Suprapubic skin (tissue), 4 donors: ENCODE data around the genes GAS1 and DAPK1.

DNA sequence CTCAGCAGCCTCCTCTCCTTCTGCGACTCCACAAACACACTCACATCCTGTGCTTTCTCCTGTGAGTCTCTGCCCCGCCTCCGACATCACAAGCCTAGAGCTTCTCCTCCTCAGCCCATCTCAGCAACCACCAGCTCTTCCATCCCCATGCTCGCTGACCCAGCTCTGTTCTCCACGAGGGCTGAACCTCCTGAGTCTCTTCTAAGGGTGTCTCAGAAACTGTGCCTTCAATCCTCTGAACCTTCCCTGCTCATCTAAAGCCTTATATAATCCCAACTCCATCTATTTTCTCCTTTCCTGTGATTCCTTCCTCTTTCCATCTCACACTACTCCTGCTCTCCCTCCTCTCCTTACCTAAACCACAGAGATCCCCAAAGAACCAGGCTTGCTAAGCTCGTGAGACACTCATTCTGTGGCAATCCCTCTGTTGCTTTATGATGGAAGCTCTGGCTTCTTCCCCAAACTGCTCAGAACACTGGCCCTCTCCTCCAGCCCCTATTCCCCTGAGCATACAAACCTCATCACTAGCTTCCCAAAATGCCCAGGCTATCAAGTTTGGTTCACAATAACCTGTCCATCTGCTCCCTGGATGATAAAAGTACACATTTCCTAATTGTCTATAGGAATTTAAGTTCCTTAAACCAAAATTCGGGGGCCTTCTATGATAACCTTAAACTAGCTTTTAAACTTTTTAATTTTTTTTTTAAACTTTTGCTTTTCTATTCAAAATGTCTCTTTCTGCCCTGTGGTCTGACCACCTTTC lies 55.1 kb downstream of the RASEF start:
- PRO-cap: no peak
- RAMPAGE, long total RNA, 4 experiments: start-site peak on the minus strand in 1 of 4 experiments, centred at position 369 of the sequence, 10 reads per replicate

DNA sequence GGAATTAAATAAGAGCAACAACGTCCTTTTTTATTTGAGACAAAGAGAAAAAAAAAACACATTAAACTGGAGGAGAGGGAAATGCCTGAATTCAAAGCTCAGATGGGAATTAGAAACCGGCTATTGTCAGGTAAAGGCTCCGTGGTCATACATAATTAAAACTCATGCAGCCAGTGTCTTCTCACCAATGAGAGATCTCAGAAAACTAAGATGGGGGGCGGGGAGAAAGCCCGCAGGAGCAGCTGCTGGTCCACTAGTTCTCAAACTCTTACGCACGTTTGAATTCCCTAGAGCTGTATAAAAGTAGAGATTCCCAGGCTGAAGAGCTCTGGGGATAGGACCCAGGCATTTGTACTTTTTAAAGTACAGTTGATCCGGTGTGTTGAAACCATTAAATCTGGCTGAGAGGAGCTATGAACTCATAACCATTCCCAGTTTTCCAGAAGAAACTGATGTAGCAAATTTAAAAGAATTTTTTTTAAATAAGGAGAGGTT lies 68.5 kb downstream of the FRMD3 start:
- PRO-cap: no peak
- RAMPAGE, long total RNA, 4 experiments: no peak in any of the 4 experiments

GRCh38 chr9:83508222-83508421 lies 30.1 kb downstream of the FRMD3 start:
- PRO-cap: no peak
- RAMPAGE, long total RNA, 4 experiments: no peak in any of the 4 experiments

GRCh38 chr9:83657190-83657975 lies 34.4 kb downstream of the IDNK start:
- PRO-cap: no peak
- RAMPAGE, long total RNA, 4 experiments: start-site peak on the minus strand in 1 of 4 experiments, at chr9:83657517-83657643 at its widest, 17 reads per replicate

GRCh38 chr9:83965964-83966933 lies 9.7 kb upstream of the C9orf64 start:
- PRO-cap: no peak
- RAMPAGE, long total RNA, 4 experiments: no peak in any of the 4 experiments

DNA sequence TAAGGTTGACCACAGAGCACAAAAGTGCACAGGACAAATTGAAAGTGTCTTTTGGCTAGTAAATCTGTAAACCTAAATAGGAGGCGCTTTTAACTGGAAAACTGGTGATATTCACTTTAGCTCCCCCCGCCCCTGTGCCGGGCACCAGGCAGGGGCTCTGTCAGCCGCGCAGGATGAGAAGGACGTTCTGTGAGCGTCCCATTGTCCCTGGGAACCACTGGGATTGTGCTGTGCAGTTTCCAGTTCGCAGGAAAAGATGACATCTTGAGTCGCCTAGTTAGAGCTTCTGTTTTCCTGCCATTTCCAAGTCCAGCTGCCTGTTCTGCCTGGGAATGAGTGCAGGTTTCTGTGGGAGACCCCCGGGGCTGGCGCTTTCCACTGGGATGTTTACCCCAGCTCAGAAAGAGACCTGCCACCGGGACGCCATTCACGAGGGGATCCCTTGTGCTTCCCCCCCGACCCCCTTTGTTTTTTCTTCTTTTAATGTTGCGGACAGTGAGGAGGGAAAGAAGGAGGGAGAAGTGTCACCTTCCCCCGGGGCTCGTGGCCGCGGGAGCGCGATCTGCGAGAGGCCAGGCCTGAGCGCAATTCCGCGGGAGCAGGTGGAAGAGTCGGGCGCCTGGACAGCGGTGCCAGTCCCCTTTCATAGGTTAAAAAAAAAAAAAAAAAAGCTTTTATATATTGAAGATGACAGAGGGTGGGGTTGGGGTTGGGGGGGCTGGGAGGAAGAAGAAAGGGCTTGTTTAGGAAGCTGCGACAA lies 121.5 kb downstream of the RMI1 start:
- PRO-cap: no peak
- RAMPAGE, long total RNA, 4 experiments: no peak in any of the 4 experiments

DNA sequence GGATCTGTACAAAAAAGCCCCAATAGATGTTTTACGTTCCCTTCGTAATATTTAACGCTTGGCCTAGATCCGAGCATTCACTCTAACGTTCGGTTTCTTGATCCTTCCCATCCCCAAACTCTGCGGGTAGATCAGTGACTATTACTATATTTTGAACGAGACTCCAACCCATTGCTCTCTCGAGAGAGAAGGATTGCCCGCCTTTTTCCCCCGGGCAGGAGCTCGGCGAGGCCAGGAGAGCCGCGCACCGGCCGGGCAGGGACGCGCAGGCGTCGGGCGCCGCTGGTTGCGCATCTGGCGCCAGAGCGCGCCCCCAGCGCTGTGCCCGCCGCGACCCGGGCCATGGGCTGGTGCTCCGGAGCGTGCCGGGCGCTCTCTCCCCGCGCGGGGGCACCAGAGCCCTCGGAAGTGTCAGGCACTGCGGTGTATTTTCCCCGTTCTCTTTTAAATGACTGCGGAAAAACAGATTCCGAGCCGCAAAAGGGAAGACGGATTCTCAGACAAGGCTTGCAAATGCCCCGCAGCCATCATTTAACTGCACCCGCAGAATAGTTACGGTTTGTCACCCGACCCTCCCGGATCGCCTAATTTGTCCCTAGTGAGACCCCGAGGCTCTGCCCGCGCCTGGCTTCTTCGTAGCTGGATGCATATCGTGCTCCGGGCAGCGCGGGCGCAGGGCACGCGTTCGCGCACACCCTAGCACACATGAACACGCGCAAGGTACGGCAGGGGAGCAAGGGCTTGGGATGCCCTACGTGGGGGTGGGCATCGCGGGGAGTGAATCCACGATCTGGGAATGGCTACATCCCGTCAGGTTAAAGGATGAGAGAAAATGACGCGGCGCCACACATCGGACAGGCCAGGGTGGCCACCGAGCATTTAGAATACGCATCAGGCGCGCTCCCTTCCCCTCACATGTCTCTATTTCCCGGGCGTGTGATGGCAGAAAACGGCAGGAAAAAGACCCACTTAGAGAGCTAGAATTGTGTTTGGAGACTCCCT lies 1.2 kb upstream of the NTRK2 start:
- PRO-cap: no peak
- RAMPAGE, long total RNA, 4 experiments: no peak in any of the 4 experiments

DNA sequence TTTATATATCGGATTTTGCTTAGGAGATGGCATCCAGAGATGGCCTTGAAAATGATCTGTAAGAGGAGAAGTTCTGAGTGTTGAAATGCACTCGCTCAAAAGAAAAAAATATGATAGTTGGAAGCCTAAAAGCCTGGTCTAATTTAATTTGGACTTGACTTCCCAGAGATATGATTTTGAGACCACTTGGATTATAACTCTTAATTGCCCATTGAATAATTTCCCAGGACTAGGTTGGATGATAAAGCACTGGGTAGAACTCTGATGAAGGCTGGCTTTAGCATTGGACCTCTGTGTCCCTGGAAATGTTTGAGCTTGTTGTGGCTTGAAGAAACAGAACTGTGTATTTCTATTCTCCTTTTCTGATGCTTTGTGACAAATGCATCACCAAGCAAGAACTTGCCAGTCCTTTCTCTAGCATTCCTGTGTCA lies 1.9 kb downstream of the NTRK2 start:
- PRO-cap: no peak
- RAMPAGE, long total RNA, 4 experiments: no peak in any of the 4 experiments

DNA sequence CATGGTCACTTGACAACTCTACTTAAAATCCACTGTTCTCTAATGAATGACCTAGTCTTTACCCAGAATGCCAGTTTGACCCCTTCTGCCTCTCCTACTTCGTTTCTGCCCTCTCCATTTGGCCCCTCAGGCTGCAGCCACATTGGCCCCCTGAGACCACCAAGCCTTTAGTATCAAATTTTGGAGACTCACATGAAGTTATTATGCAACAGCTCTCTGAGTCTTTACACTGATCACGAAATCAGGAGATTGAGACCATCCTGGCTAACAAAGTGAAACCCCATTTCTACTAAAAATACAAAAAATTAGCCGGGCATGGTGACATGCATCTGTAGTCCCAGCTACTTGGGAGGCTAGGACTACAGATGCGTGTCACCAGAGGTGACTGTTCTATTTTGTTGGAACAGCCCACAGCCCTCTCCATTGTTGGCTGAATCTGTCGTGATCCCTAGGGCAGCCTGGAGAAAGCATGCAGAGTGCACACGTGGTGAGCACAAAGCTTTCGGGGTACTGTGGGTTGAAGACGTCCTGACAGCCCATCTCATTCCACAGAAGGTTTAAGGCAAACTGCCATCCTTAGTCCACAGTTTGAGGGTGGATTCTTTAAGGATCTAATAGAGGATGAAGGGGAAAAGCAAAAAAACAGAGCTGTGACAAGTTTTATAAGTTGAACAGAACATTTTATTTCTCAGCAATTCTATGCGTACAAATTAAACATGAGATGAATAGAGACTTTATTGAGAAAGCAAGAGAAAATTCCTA lies 73.7 kb downstream of the GOLM1 start:
- PRO-cap: no peak
- RAMPAGE, long total RNA, 4 experiments: start-site peak on the plus strand in 1 of 4 experiments, centred at position 407 of the sequence, 40 reads per replicate

GRCh38 chr9:86033197-86033780 lies 66.1 kb downstream of the GOLM1 start:
- PRO-cap: no peak
- RAMPAGE, long total RNA, 4 experiments: no peak in any of the 4 experiments

GRCh38 chr9:86046281-86047169 lies 52.8 kb downstream of the GOLM1 start:
- PRO-cap: no peak
- RAMPAGE, long total RNA, 4 experiments: no peak in any of the 4 experiments

DNA sequence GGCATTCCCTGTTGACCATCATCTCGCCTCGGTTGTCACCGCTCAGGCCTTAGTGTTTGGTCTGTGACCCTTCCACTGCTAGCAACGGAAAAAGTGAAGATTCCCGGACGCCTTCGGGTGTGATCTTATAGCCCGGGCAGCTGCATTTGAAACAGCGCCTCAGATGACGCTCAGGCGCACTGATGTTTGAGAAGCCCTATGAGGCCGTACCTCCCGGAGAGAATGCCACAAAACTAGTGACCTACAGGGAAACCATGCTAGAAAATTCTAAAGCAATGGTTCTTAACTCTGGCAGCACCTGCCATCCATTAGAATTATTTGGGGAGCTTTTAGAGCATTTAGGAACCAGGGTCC lies 668 bp upstream of the GOLM1 start:
- PRO-cap: no peak
- RAMPAGE, long total RNA, 4 experiments: start-site peak on the minus strand in 2 of 4 experiments, centred at positions 61 to 73 of the sequence, 8 to 11 reads per replicate

DNA sequence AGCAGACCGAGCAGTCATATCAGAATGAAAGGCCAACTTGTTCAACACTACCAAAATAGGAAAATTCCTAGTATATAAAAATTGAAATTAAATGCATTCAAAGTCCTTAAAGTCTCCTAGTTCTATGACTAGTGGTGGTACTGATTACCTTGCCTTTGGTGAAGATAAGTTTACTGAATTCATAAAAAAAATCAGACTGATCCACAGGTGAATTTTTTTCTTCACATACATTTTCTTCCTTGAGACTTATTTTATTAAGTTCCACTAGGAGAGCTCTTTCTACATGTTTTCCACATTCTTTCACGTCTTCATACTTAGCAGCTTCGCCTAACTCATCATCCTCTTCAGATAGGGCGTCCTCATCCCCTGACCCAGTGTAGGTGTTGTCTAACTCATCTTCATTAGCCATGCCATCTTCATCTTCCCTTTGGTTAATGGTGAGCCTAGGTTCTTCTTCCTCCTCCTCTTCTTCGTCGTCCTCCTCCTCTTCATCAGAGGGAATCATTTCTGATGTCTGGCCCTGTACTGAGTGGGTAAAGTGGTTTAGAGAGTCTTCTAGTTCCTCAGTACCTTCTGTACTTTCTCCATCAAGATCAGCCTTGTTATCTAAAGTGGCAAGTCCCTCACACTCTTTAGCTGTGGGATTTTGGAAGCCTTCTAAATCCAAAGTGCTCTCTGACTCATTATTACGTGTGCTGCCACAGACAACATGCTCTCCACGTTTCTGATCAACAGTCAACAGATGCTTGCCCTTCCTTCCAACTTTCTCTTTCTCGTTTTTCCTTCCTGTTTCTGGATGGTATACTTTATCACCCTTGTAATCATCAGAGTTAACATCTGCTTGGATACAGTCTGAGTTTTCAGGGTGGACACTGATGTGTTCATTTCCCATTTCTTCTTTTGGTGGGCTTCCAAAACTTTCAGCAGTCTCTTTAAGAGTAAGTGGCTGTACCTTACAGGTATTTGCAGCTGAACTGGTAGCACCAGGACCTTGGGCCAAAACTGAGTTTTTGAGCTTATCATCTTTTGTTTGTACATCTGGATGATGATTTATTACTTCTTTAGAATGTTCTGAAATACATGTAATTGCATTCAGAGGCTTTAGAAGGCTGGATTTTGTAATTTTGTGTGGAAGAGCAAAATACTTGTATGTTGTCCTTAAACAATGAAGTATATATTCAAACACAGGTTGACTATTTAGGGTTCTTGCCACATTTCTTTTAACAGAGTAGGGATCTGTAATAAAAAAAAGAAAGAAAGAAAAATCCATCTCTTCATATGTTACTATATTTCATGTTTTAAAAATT lies 31.0 kb downstream of the TUT7 start:
- PRO-cap: no peak
- RAMPAGE, long total RNA, 4 experiments: no peak in any of the 4 experiments

DNA sequence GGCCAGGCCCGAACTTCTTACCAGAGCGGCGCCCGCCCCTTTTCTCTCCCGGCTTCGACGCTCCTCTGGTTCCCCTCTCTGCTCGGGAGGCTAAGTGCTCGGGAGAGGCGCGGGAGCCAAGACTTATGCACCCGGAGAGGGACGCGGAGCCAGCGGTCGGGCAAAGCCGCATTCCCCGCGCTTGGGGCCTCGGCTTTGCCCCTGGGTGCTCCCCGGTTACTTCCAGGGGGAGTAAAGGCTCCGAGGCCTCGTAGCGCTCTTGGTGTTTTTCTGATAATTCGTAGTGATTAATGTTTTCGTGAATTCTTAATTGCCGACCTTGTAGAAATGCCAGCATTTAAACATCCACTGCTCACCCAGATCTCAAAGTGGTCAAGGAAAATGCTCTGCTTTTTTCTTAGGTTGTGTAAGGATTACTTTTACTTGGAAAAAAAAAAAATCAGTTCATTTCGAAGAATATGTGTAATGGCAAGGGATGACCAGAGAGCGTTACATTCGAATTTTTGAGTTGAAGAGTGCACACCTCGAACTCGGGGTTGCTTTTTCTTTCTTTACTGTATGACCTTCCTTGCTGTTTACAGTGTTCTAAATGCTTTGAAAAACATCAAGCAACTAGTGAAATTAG lies 636 bp upstream of the TUT7 start:
- PRO-cap: bidirectional peak, plus-strand start at position 130 of the sequence, minus-strand start at position 72 of the sequence
- RAMPAGE, long total RNA, 4 experiments: no peak in any of the 4 experiments

- PRO-cap: no peak
- RAMPAGE, long total RNA, 4 experiments: no peak in any of the 4 experiments
These were observed 92.2 kb downstream of the GAS1 start for GRCh38 chr9:86854954-86855573.

GRCh38 chr9:86946721-86947574 lies at the start of gene GAS1:
Gene GAS1, minus strand, starts transcription at chr9:86947506.
- PRO-cap: unidirectional peak, minus-strand start at chr9:86947506
- RAMPAGE, long total RNA, 4 experiments: no peak in any of the 4 experiments

GRCh38 chr9:87034011-87034736 lies 86.9 kb upstream of the GAS1 start:
- PRO-cap: no peak
- RAMPAGE, long total RNA, 4 experiments: no peak in any of the 4 experiments

DNA sequence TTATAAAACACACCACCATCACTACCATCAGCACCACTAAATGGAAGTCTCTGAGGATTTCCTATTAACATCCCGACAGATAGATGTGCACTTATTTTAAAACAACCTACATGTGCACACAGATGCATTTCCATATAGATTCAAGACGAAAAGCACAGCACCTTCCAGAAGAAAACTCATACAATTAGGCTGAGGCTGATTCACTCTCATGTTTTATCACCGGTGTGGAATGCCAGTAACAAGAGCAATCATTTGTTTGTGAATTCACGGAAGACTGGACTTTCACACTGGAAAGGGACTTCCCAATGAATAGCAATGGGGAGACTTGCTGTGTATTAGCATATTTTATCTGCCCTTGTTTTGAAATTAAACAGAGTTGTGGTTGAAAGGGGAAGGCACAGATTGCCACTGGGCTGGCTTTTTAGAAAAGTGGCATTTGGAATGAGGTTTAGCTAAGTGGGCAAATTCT lies 247.1 kb upstream of the GAS1 start:
- PRO-cap: no peak
- RAMPAGE, long total RNA, 4 experiments: no peak in any of the 4 experiments

- PRO-cap: no peak
- RAMPAGE, long total RNA, 4 experiments: no peak in any of the 4 experiments
These were observed 52.0 kb upstream of the DAPK1 start for GRCh38 chr9:87445473-87446184.

DNA sequence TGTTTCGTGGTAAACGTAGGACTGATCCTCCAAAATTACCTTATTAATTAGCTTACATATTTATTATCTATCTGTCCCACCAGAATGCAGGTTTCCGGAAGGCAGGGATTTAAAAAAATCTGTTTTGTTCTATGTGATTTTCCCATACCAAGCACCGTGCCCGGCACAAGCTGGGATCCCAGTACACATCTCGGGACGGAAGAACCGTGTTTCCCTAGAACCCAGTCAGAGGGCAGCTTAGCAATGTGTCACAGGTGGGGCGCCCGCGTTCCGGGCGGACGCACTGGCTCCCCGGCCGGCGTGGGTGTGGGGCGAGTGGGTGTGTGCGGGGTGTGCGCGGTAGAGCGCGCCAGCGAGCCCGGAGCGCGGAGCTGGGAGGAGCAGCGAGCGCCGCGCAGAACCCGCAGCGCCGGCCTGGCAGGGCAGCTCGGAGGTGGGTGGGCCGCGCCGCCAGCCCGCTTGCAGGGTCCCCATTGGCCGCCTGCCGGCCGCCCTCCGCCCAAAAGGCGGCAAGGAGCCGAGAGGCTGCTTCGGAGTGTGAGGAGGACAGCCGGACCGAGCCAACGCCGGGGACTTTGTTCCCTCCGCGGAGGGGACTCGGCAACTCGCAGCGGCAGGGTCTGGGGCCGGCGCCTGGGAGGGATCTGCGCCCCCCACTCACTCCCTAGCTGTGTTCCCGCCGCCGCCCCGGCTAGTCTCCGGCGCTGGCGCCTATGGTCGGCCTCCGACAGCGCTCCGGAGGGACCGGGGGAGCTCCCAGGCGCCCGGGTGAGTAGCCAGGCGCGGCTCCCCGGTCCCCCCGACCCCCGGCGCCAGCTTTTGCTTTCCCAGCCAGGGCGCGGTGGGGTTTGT lies at the start of gene DAPK1:
TSS of gene DAPK1 (plus strand) at position 528 of the 852 bp plus-strand sequence.
- PRO-cap: unidirectional peak, plus-strand start at position 397 of the sequence; unidirectional peak, plus-strand start at position 528 of the sequence
- RAMPAGE, long total RNA, 4 experiments: start-site peak on the plus strand in 3 of 4 experiments, centred at positions 364 to 561 of the sequence, 8 to 56 reads per replicate